ENCODE measurements around the genes RND3 and CACNB4.

DNA sequence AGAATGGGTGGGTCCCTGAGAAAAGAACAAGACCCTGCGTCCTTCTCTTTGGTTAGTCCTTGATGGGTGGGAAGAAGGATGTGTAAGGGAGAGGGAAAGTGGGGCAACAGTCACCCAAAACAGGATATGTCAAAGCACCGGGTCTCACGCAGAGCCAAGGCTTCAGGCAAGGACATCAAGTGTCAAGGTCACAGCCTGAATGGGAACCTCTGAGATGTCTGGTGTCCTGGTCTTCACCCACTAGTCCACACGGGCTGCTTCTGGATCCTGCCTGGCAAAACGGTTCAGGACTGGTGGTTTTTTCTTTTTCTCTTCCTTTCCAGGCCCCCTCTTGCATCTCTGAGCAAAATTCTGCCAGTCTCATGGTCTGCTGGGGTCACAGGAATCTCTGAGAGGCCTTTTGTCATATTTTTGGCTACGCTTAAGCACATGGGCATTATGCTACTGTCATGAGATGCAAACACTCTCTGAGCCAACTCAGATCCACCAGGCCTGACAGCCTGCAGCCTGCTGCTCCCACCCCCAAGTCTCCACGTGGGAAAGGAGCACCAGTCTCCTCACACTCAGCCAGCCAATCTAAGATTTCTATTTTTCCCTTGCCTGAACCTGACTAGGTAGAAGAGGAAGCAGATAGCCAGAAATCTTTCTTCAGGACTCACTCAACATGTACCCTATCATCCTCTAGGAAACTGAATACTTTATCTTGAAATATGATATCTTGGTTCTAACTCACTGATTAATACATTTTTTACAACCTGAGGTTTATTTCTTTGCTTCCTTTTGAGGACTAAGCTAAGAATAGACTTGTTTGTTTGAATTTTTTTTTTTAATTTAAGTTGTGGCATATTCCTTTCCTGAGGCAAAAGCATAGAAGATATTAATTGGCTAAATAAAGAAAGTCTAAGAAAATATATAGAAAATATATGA is 518.3 kb upstream of the ZEB2 start:
- PRO-cap, 3 experiments, result no peak in any of the 3 experiments
- RAMPAGE, long total RNA, result no peak
- RRBS, 2 experiments, result no CpG with 5 or more reads among the region's 7 CpGs

DNA sequence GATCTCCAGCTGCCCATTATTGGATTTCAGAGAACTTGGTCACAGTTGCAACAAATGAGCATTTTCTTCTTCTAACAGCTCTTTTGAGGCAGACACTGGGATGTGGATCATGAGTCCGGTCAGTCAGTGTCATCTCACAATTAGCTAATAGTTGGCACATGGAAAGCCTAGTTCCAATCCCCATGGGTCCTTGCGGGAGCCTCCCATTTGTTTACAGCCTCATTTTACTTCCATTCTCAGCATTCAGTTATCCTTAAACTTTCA is 546.9 kb upstream of the ZEB2 start:
- PRO-cap, 3 experiments, result no peak in any of the 3 experiments
- RAMPAGE, long total RNA, result no peak
- RRBS, 2 experiments, result no CpG with 5 or more reads among the region's 2 CpGs

- PRO-cap, 3 experiments, result no peak in any of the 3 experiments
- RAMPAGE, long total RNA, result no peak
- RRBS, 2 experiments, result no CpG with 5 or more reads among the region's 6 CpGs
These were observed 1231.6 kb upstream of the ZEB2 start for GRCh38 chr2:145751387-145752133.

DNA sequence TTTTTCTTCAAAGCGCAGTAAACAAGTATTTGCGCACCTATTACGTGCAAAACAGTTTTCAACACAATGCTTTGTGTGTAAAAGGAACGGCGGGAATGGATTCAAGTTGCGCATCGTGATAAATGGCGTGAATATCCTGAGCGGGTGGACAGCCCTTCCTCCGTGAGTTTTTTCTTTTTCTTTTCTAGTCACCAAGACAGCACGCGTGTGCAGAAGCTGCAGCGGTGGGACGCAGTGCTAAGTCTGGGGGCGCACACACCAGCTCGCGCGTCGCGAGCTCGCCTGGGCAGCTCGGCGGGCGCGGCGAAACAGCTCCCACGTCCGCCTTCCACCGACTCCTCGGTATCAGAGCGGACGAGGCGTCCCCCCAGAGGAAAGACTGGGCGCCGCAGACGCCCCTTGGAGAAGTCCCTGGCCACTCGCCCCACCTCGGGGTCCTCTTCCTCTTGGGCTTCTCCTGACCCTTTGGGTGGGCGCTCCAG is 1.2 kb upstream of the ACVR2A start:
- PRO-cap, 3 experiments, result peak in 2 of 3 experiments; most common plus-strand start position 234 of the sequence (in 2); most common minus-strand start position 344 of the sequence (in 2)
- RAMPAGE, long total RNA, result no peak
- RRBS, 2 experiments, result no CpG with 5 or more reads among the region's 39 CpGs

GRCh38 chr2:148422401-148423086 is 222.0 kb upstream of the EPC2 start:
- PRO-cap, 3 experiments, result no peak in any of the 3 experiments
- RAMPAGE, long total RNA, result no peak
- RRBS, 2 experiments, result no CpG with 5 or more reads among the region's 6 CpGs

DNA sequence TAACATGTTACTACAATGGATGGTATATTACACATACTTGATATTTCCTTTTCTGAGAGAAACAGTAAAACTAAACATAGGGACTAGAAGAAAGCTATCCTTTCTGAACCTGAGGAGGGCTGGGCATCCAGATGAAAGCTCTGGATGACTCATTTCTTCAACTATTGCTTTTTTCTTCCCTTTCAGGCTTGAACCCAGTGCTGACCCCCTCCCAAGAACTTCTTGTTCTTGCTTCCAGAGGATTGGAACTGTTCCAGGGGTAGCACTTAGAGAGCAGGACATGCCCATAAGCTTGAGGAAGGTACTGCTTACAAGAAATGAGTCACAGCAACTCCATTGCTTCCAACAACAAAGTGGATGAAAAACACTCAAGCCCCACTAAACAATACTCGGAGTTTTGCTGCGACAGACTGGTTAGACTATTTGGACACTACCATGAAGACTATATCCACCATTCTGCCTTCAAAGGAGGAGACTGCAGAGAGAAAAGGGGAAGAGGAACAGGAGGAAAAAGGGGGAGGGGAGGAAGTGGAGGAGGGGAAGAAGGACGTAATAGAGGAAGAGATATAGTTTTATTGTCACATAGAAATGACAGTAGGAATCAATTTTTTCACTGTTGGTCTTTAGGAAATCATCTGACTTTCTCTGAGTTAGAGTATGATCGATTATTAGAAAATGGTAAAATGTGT is 1.6 kb upstream of the EPC2 start:
- PRO-cap, 3 experiments, result no peak in any of the 3 experiments
- RAMPAGE, long total RNA, result no peak
- RRBS, 2 experiments, result no CpG with 5 or more reads among the region's 4 CpGs

- PRO-cap, 3 experiments, result no peak in any of the 3 experiments
- RAMPAGE, long total RNA, result no peak
- RRBS, 2 experiments, result no CpG with 5 or more reads among the region's 4 CpGs
These were observed 1.8 kb downstream of the EPC2 start for GRCh38 chr2:148646352-148646707.

DNA sequence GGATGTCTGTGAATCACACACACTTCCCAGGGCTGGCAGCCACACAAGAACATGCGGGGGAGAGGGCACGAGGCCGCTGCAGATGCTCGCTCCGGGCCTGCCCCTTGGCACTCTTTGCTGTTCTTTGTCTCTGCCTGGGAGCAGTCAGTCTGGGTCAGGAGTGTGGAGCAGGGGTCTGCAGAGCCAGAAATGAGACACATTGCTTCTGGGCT is 62.6 kb upstream of the KIF5C start:
- PRO-cap, 3 experiments, result no peak in any of the 3 experiments
- RAMPAGE, long total RNA, result no peak
- RRBS, 2 experiments, result no CpG with 5 or more reads among the region's 5 CpGs

DNA sequence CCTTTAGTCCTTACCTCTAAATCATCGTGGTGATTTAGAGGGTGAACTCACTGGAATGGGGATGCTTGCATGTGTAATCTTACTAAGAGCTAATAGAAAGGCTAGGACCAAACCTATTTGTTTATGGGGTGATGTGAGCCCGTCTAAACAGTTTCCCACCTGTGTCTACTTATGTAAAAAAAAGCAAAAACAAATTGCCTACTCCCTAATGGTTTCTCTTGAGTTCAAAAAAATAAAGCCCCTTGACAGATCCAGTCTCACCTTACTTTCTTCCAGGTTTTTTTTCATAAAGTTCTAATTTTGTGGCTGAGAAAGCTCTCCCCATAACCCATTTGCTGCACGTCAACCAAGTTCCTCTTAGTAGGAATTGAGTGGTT is 6.7 kb downstream of the KIF5C start:
- PRO-cap, 3 experiments, result no peak in any of the 3 experiments
- RAMPAGE, long total RNA, result no peak
- RRBS, 2 experiments, result no CpG with 5 or more reads among the region's 3 CpGs

GRCh38 chr2:149000066-149000679 is 38.3 kb upstream of the LYPD6B start:
- PRO-cap, 3 experiments, result no peak in any of the 3 experiments
- RAMPAGE, long total RNA, result no peak
- RRBS, 2 experiments, result no CpG with 5 or more reads among the region's 4 CpGs

DNA sequence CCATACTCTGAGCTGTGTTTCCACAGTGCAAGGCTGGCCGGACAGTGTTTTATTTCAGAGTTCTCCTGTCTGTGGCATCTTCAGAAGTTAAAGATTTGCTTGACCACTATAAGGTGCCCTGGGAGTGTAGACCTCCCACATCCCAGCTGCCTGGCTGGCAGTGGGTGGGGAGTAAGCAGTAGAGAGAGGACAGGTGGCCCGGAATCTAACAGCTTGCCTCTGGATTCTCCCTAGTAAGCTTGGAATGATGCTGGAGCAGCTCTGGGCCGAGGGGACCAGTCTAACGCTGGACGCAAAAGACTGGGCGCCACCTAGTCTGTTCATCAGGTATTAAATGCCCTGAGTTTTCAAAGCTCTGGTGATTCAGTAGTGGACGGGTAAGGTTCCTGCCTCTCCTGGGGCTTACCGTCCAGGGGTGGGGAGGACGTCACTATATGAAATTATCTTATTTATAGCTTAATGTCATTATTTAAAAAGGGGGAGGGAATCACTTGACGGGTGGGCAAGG is 687 bp upstream of the LYPD6B start:
- PRO-cap, 3 experiments, result no peak in any of the 3 experiments
- RAMPAGE, long total RNA, result no peak
- RRBS, 2 experiments, result no CpG with 5 or more reads among the region's 10 CpGs

DNA sequence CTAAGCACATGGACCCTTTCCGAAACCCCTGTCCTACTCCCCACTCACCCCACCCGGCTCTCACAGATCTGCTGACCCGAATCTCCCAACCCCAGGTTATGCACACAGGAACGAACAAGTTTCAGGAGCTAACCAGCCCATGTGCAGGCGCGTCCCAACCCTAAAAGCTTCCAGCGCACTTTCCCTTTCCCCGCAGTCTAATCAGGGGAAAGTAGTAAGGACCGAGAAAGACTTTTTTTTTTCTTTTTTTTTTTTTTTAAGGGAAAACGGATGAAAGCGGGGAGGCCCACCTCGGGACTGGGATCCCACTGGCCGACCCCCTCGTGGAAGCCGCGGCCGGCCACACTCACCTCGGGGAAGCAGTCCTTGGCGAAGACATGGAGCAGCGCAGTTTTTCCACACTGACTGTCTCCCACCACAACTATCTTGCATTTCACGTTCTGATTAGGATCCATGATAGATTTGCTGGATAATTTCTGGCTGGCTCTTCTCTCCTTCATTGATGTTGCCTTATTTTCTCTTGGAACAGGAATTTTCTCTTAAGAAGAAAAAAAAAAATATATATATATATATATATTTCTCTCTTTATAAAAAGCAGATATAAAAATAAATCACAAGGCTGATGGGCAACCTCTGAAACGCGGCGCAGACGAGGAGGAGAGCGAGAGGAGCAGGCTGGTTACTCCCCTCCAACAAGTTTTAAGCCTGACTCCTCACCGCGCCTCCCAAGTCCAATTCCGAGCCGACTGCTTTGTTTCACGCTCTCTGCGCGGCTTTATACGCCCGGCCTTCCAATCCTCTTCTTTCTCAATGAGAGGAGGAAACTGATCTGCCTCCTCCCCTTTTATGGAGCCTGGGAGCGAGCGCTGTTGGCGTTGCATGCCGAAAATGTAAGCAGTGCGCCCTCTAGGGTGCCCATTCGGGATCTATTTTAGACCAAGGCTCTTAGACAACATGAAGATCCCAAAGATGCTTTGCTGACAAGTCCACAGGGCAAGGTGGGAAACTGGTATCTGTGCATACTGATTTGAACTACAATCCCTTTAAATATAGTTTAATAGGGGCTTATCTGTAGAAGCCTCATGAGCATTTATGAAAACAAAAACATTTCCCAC is at the start of gene RND3:
TSS of gene RND3 (minus strand) at position 750 of the 1,115 bp plus-strand sequence.
- PRO-cap, 3 experiments, result peak in 3 of 3 experiments; most common minus-strand start position 748 of the sequence (in 3)
- RAMPAGE, long total RNA, result no peak
- RRBS, 2 experiments, result no CpG with 5 or more reads among the region's 41 CpGs

- PRO-cap, 3 experiments, result no peak in any of the 3 experiments
- RAMPAGE, long total RNA, result no peak
- RRBS, 2 experiments, result no CpG with 5 or more reads among the region's 4 CpGs
These were observed 21.7 kb downstream of the TNFAIP6 start for GRCh38 chr2:151379120-151379413.

- PRO-cap, 3 experiments, result no peak in any of the 3 experiments
- RAMPAGE, long total RNA, result no peak
- RRBS, 2 experiments, result no CpG with 5 or more reads among the region's 3 CpGs
These were observed 52.3 kb downstream of the RIF1 start for GRCh38 chr2:151462132-151462365.

- PRO-cap, 3 experiments, result no peak in any of the 3 experiments
- RAMPAGE, long total RNA, result no peak
- RRBS, 2 experiments, result no CpG with 5 or more reads among the region's 5 CpGs
These were observed 55.4 kb downstream of the RIF1 start for GRCh38 chr2:151464929-151465684.

GRCh38 chr2:151973796-151974222 is 125.0 kb downstream of the CACNB4 start:
- PRO-cap, 3 experiments, result no peak in any of the 3 experiments
- RAMPAGE, long total RNA, result no peak
- RRBS, 2 experiments, result no CpG with 5 or more reads among the region's 9 CpGs

DNA sequence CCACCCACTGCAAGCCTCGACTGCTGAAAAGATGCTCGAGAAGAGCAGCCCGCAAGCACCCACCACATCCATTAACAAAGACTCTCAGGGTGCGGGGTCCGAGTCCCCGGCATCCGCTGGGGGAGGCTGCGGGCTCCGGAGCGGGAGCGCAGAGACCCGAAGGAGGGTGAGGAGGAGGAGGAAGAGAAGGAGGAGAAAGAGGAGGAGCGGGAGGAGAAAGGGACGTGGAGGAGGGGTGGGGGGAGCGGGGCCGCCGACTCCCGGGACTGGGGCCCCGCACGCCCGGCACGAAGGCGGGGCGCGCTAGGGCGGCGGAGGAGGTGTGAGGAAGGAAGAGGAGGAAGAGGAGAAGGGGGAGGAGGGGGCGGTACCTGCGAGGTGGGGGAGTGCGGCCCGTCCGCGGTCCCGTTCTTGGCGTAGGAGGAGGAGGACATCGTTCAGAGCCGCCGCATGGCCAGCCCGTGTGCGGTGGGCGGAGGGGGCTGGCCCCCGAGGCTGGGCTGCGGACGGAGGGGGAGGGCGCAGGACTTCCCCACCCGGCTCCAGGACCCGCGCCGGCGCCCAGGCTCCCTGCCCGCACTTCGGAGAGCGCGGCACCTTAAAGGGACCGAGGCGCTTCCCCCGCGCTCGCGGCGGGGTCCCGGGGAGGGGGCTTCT is at the start of gene CACNB4:
TSS of gene CACNB4 (minus strand) at position 467 of the 657 bp plus-strand sequence.
- PRO-cap, 3 experiments, result no peak in any of the 3 experiments
- RAMPAGE, long total RNA, result no peak
- RRBS, 2 experiments, result 1 to 2% methylated on average over 21 of the region's 62 CpGs

DNA sequence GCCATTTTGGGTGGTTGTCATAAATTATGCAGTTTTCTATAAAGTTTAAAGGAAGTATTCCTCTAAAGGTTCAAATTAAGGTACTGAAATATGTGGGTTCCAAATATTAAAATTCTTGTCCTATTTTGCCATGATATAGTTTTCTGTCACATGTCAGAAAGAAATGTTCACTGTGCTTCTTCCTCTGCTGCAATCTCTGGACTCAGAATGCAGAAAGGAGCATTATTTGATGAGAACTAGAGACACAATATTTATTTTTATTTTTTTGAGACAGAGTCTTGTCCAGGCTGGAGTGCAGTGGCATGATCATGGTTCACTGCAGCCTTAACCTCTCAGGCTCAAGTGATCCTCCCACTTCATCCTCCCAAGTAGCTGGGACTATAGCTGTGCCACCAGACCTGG is 10.3 kb upstream of the CACNB4 start:
- PRO-cap, 3 experiments, result no peak in any of the 3 experiments
- RAMPAGE, long total RNA, result no peak

- PRO-cap, 3 experiments, result no peak in any of the 3 experiments
- RAMPAGE, long total RNA, result no peak
- RRBS, 2 experiments, result no CpG with 5 or more reads among the region's 11 CpGs
These were observed 60.9 kb downstream of the FMNL2 start for GRCh38 chr2:152395650-152396424.

- PRO-cap, 3 experiments, result peak in 1 of 3 experiments; most common plus-strand start chr2:152407533 (in 1); most common minus-strand start chr2:152407403 (in 1)
- RAMPAGE, long total RNA, result no peak
- RRBS, 2 experiments, result no CpG with 5 or more reads among the region's 9 CpGs
These were observed 72.4 kb downstream of the FMNL2 start for GRCh38 chr2:152407274-152407899.